Pericardium (tissue), 1 donor: ENCODE measurements around a stretch of chr1.

GRCh38 chr1:25800909-25801433, 978 bp downstream of the SELENON start:
- RRBS: no CpG with 5 or more reads among the region's 14 CpGs

- RRBS: no CpG with 5 or more reads among the region's 5 CpGs
Measured at GRCh38 chr1:25867101-25867722, 8.0 kb upstream of the AUNIP start.

DNA sequence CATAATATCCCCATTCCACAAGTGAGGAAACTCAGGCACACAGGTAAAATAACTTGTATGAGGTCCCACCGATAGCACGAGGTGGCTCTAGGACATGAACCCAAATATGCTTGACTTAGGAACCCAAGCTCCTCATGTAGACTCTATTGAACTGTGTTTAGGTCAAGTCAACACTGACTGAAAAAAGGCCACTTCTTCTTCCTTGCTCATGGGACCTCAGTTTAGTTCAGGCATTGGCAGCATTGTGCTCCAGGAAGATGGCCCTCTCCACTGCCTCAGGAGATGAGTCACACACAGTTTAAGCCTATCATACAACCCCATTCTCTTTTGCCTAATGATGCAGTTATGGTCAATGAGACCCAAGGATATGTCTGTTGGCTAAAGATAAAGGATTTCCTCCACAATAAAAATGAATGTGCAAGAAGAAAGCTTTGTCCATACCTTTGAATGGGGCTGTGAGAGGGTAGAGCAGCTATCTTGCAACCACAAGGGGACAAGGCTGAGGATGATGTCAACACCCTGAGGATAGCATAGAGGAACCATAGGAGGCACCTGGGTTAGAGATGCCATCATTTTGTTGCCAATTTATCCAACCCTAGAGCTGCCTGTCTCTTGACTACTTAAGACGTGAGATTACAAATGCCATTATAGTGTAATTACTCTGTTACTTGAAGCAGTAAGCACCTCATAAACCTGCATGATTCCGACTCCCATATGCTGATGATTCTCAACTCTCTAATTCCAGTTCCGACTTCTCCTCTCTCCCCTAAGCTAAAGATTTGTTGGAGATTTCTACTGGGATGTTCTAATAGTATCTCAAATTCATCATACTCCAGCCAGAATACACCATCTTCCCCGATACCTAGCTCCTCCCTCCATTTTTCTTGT, 3.0 kb upstream of the TRIM63 start:
- RRBS: no CpG with 5 or more reads among the region's 6 CpGs

DNA sequence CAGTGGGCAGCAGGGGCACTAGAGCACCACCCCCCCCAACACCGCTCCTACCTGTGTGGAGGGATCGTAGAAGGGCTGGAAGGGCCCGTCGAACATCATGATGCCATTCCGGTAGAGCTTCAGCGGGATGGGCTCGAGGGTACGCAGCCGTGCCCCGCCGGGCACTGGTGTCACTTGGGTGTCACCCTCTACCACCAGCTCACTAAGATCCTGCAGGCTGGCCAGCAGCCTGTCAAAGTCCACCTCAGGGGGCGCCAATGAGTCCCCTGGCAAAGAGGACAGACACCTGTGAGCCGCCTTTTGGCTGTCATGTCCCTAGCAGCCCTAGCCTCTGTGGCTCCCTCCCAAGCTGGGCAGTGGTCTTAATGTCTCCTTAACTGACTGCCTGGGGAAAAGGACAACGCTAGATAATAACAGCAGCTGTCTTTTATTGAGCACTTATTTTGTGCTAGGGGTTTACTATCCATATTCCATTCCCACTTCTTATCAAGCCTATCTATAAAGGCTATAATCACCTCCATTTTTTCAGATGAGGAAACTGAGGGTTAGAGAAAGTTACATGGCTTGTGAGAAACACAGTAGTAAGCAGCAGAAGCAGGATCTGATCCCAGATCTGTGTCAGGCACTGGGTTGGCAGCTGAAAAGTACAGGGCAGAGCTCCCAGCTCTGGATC, 6.0 kb downstream of the SH3BGRL3 start:
- RRBS: 85% methylated on average over 7 of the region's 14 CpGs

DNA sequence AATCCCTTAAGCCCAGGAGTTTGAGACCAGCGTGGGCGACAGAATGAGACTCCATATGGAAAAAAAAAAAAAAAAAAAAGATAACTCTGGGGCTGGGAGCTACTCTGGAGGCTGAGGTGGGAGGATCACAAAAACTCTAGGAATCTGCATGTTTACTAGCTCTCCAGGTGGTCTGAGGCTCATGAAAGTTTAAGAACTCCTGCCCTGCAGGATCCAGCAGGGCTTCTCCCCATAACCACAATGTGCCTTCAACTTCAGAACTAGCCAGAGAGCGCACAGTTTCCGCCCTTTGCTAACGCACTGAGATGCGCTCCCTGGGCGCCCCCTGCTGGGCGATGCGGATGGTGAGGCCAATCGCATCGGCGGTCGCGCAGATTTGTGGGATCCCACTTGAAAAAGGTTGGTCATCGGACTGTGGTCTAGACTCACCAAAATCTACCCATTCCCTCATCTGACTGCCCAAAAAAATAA, 8.8 kb downstream of the ZNF683 start:
- RRBS: no CpG with 5 or more reads among the region's 15 CpGs

DNA sequence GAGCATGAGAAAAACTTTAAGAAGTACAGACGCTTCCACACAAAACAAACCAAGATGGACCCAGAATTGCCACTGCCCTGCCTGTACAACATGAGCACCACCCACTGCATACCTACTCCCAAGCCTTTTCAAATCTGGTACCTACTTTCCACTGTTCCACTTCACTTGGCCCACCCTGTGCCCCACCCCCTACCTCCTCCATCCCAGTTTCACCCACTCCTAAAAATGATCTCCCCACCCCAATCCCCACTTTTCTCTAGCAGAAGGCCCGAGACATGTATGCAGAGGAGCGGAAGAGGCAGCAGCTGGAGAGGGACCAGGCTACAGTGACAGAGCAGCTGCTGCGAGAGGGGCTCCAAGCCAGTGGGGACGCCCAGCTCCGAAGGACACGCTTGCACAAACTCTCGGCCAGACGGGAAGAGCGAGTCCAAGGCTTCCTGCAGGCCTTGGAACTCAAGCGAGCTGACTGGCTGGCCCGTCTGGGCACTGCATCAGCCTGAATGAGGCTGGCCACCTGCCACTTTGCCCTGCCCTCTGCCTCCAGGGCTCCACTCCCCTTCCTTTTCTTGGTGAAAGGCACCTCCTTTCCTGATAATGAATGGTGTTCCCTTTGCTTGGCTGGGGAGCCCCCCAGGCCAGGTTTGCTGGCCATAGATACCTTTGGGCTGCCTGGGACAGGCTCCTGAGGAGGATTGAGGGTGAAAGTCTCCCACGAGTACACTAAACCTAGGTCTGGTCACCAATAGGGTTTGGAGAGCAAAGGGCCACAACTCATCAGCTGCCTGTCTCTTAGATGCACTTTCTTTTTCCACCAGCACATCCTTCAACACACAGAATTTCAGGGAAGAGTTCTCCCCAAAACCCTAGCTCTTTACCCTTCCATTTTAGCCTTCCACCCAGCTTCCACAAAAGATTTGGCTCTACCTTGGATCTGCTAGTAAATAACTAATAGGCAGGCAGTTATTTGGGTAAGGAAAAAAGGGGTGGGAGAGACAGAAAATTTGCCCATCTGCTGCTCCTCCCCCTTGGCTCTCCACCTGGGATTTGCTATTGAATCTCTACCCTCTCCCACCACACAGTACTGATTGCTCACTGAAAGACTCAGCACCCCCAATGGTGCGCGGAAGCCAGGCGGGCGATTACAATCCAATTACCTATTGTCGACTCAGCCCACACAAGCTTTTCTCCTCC, 3.2 kb upstream of the HMGN2 start:
- RRBS: no CpG with 5 or more reads among the region's 18 CpGs

DNA sequence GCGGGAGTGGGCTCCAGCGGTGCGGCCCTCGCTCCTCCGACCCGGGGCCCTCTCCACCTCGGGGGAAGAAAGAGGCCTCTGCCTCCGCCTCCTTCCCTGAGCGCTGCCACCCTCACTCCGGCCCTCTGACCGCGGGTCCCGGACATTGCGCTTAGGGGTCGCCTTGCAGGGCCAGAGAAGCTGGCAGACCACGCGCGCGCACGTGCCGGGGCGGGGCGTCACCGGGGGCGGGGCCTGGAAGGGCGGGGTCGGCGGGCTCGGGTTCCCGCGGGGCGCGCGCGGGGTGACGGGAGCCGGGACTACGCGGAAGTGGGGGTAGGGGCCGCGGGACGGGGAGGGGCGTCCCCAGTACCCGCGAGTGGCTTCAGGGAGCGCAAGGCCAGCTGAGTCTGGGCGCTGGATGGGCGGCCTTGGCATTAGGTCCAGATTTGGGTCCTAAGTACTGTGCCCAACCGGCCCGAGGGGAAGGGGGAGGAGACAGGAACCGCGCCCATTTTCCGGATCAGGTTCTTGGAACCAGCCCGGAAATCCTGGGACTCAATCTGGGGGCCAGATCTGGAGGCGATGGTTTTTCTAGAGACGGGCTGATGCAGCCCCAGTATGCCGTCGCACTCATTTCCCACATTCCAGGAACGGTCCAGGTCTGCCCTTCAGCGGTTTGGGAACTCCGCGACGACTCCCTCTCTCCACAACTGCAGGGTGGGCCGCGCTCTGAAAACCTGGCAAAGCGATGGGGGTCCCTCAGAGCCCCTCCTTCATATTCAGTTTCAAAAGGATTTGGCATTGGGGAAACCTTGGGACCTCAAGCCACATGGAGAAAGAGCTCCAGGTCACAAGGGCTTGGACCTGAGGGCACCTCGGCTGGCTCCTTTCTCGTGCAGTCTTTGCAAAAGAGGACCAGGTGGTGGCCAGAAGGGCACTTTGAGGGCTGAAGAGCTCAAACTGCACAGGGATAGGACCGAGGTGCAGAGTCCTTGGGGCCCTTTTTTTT, 28.5 kb upstream of the RPS6KA1 start:
- RRBS: 2% methylated on average over 37 of the region's 69 CpGs

DNA sequence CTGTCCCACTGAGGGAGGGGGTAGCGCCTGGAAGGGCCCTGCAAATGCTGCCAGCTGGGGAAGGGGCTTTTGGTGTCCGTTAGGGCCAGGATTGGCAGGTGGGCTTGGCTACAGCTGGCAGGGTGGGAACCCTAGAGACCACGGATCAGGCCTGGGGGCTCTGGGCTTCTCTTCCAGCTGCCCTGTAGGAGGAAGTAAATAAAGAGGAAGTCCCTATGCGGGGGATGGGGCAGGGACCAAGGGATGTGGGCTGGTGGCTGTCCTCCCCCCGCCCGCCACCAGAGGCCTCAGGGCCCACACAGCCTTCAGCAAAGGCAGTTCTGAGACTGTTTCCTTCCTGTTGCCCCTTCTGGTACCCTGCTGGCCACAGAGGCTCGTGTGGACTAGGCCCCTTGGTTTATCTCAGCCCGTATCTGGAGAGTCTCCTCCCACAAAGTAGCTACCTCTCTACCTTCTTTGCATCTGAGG, 12.2 kb downstream of the RPS6KA1 start:
- RRBS: no CpG with 5 or more reads among the region's 8 CpGs

DNA sequence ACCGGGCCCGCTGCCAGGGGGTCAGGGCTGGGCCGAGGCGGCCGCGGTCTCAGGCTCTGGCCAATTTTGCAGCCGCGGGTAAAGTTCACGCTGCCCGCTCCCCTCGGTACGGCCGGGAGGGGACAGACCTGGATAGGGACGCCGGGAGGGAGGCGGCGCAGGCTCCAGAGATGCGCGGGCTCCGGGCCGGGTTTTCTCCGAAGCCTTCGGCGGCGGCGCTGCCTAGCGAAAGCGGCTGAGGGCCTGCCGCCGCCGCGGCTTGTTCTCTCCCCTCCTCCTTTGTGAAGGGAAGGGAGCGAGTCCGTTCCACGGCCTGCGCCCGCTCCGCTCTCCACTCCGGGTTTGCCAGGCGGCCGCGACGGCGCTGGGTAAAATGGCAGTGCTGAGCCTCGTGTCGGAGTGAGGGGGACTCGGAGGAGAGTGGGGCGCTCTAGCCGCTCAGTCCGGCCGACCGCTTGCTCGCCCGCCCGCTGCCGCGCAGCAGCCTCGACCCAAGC, 421 bp upstream of the ARID1A start:
- RRBS: 2% methylated on average over 31 of the region's 58 CpGs

DNA sequence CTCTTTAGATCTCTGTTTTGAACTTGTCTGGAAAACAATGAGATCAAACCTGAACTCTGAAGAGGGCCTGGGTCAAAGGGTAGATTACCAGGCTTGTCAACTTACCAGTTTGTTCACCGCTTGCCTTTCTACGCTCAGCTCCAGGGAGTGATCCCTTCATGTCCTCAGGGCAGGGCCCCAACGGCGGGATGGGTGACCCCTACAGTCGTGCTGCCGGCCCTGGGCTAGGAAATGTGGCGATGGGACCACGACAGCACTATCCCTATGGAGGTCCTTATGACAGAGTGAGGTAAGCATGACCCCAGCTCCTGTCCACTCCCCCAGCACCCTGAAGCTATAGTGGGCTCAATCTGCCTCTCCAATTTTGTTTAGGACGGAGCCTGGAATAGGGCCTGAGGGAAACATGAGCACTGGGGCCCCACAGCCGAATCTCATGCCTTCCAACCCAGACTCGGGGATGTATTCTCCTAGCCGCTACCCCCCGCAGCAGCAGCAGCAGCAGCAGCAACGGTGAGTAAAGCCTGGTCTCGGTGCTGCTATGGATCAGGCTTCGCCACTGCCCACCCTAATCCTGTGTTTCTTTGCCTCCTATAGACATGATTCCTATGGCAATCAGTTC, 14.4 kb upstream of the PIGV start:
- RRBS: no CpG with 5 or more reads among the region's 16 CpGs

GRCh38 chr1:26775257-26775768, 12.4 kb upstream of the PIGV start:
- RRBS: no CpG with 5 or more reads among the region's 3 CpGs

DNA sequence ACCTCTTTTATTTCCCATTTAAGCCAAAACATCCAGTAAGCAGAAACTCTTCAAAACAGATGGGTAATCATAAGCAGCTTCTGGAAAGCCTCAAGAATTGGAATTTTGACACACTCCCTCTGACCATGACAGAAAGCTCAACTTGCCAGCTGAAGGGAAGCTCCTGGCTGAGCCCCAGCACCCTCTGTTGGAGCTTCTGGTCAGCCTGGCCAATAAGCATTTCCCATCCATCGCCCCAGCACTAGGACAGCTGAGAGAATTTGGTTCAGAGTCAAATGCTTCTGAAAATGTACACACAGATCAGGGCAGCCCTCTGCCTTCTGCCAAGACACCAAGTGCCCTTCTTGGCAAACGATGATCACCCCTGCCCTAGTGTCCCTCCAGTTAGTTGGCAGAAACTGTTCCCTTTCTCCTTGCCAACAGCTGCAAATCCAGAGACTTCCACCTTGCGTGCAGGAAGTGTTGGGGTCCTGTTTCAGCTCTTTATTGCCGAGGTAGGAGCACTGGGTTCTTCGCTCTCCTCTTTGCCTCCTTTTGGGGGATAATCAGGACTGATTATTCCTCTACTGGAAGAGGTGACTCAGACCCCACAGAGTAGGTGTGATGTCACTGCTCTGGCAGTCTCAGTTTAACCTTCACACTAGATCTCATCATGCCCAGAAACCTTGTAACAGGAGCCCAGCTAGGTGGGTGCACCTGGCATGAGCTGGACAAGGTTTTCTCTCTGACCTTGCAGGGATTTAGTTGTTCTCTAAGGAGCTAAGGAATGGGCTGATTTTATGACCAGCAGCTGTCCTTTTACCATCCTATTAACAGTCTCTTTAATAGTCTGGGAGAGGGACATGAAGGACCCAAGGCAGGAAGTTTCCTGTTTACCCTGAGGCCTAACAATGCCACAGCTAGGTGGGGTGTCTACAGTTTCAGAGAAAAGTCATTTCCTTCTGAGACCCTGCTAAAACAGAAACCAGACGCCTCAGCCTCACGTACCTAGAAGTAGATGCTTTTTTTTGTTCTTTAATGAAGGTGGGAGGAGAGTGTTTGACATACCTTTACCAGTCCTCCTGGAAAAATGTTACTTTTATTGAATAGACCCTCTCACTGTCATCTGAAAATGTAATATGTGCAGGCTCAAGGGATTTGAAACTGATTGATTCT, 12.1 kb downstream of the PIGV start:
- RRBS: no CpG with 5 or more reads among the region's 7 CpGs

DNA sequence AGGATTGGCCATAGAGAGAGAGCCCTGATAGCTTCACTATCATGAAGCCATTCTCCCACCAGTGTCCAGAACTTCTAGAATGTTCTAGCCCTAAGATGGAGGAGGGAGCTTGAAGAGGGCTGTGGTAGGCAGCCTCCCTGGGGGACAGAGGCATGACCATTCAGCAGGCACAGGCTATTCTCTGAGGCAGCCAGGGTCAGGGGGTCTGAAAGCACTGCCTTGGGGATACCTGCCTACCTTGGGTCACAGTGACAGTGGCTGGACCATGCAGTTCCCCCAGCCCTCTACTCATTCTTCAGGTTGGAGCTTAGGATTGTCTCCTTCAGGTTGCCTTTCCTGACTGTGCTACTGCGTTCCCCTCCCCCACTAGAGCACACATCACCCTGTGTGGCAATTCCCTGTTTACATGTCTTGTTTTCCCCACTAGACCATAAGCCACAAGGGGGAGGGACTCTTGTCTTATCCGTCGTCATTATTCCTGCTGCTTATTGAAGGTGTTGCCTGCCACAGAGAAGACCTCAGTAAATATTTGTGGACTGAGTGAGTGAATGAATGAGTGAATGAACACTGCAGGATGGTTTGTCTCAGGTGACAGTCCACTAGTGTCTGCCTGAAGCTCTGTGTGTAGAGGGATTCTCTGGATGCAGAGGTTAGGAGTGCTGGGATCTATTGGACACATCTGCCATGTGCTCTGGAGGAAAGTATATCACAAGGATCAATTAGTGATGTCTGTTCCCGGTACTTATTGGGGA, 5.2 kb downstream of the ZDHHC18 start:
- RRBS: no CpG with 5 or more reads among the region's 4 CpGs

DNA sequence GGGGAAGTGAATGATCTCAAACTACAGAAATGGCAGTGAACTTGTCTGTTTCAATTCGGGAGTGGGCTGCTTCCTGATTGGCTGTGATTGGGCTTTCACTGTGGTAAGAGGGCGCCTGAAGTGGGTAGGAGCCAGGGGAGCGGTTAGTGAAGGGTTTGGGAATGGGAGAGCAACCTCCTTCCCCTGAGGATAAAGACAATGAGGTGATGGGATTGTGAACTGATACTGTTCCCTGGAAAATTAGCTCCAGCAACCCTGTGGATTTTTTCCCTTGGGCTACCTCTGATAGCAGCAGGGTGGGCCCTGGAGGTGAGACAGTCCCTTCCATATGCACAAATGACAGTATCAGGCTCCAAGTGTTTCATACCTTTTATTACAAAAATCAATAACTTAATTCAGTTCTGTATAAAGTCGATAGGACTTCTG, 2.6 kb downstream of the NR0B2 start:
- RRBS: no CpG with 5 or more reads among the region's 4 CpGs

DNA sequence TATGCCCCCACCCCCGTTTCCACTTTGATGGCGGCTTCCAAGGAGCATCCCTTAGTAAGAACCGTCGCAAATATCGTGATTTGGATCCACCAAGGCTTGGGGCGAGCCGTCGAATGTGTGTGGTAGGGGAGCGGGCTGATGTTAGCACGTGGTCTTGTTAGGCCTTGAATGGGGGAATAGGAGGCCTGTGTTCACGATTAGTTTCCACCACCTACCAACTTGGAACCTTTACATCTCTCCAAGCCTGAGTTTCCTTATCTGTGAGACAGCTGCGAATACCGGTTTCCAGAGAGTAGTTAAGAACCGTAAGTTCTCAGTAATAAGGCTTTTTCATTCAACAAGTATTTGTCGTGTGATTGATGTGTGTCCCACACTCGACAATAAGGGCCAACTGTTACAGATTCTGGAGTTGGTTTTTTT, 655 bp downstream of the NUDC start:
- RRBS: no CpG with 5 or more reads among the region's 16 CpGs

DNA sequence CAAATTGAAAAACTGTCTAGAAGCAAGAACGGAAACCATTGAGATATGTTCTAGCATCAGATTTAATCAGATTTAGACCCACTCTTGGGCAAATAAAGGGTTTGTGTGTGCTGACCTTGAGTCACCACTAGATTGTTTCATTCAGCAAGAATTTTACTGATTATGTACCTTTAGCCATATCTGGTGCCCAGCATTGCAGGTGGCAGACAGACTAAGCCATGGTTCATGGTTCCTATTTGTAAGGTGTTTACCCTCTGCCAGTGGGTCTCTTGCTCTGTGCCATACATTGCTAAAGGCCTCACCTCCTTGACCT, 1.4 kb downstream of the NUDC start:
- RRBS: no CpG with 5 or more reads among the region's 1 CpG

DNA sequence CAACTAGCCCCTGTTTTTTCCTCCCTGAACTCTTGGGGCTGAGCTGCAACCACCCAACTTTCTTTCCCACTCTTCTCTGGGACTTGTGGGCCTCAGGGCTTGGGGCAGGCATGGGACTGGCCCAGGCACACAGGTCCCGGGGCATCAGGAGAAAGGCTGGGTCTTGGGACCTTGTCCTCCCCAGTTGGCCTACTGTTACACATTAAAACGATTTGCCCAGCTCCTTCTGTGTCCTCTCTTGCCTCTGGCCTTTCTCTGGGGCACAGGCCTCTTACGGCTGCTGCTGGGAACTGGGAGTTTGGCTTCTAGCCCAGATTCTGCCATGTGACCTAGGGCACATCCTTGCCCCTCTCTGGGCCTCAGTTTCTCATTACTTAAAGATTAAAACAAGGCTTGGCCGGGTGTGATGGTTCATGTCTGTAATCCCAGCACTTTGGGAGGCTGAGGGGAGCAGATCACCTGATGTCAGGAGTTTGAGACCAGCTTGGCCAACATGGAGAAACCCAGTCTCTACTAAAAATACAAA, 14.0 kb downstream of the KDF1 start:
- RRBS: no CpG with 5 or more reads among the region's 4 CpGs

GRCh38 chr1:27000634-27001263, 7.3 kb downstream of the TRNP1 start:
- RRBS: no CpG with 5 or more reads among the region's 8 CpGs

GRCh38 chr1:27102229-27103033, 52.5 kb downstream of the SLC9A1 start:
- RRBS: no CpG with 5 or more reads among the region's 25 CpGs

- RRBS: no CpG with 5 or more reads among the region's 13 CpGs
Measured at GRCh38 chr1:27109662-27110243, 45.2 kb downstream of the SLC9A1 start.